ENCODE measurements around a stretch of chr9.

GRCh38 chr9:114643569-114644797 is 13.6 kb downstream of the TEX53 start:
- RRBS: no CpG with 5 or more reads among the region's 7 CpGs

DNA sequence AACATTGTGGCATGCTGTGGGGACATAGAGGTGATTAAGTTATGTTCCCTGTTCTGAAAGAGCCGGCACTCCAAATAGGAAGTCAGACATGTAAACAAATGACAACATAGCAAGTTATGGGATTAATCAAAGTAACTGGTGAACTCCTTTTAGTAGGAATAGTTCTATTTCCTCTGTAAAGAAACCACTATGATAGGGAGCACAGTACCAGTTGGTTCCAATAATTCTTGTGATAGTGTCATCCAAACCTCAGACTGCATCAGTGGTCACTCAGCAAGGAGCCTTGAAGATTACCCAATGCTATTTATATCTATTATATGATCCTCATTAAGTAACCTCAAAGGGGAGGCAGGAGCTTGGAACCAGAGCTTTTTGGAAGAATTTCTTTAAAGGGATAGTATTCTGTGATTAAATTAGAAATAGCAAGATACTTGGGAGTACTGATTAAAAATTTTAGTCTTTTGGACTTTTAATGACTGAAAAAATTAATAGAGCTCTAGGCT is 93.9 kb upstream of the TNC start:
- RRBS: no CpG with 5 or more reads among the region's 1 CpG

- RRBS: no CpG with 5 or more reads among the region's 1 CpG
Measured at GRCh38 chr9:115939432-115939790, 214.2 kb upstream of the PAPPA start.

- RRBS: no CpG with 5 or more reads among the region's 25 CpGs
Measured at GRCh38 chr9:116153981-116154275, 337 bp downstream of the PAPPA start.

GRCh38 chr9:116395258-116395768 is 241.7 kb downstream of the PAPPA start:
- RRBS: no CpG with 5 or more reads among the region's 5 CpGs

DNA sequence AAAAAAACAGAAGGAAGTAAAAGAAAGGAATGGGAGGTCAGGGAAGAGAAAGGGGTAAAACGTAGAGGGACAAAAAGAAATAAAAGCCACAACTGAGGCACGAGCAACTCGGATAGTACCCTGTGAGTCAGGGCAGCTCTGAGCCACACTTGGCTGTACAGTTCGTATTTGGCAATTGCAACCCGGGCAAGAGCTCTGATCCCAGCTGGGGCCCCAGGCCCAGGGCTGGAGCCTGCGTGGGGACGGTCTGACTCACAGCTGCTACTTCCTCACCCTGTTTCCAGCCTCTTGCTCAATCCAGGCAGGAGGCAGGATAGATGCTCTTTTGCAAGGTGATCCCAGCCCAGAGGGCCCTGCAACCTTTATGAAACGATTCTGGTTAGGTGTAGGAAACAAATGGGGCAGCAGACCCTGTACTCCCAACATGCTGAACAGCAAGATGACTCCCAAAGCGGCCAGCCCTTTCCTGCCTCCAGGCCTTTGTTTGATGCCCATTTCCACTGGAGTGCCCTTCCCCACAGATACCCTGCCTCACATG is 137.8 kb upstream of the TRIM32 start:
- RRBS: no CpG with 5 or more reads among the region's 9 CpGs

- RRBS: no CpG with 5 or more reads among the region's 6 CpGs
Measured at GRCh38 chr9:116566914-116567774, 120.0 kb upstream of the TRIM32 start.

DNA sequence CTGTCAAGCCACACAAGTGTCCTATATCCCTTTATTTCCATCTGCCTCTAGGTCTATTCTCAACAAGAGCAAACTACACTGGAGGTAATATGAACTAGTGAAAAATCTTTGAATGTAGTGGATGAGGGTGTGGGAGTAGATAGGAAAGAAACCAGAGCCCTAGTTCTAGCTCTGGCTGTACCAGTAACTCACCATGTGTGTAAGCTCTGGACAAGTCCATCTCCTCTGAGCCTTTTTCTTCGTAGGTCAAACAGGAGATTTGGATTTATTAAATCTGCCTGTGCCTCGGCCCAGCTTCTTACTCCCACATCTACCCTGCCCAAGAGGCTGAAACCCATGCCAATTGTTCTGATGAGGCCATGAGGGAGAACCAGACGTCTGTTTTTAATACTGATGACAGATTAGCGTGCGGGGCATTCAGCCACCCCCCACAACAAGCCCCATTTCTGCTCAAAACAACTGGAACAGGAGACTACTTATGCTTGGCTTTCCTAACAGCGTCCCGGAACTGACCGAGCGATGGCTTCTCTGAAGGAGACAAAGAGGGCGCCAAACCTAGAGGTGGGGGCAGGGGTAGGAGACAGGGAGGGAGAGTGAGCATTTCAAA is 81.3 kb upstream of the TRIM32 start:
- RRBS: no CpG with 5 or more reads among the region's 10 CpGs

- RRBS: 86% methylated on average over 3 of the region's 32 CpGs
Measured at GRCh38 chr9:117413094-117413612, 1.7 kb downstream of the ASTN2 start.

DNA sequence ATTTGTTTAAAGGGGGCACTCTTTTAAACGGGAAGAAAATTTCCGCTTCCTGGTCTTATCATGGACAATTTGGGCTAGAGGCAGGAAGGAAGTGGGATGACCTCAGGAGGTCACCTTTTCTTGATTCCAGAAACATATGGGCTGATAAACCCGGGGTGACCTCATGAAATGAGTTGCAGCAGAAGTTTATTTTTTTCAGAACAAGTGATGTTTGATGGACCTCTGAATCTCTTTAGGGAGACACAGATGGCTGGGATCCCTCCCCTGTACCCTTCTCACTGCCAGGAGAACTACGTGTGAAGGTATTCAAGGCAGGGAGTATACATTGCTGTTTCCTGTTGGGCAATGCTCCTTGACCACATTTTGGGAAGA is 11.3 kb downstream of the TLR4 start:
- RRBS: no CpG with 5 or more reads among the region's 4 CpGs

- RRBS: no CpG with 5 or more reads among the region's 12 CpGs
Measured at GRCh38 chr9:120390609-120391184, 189.3 kb downstream of the CDK5RAP2 start.

DNA sequence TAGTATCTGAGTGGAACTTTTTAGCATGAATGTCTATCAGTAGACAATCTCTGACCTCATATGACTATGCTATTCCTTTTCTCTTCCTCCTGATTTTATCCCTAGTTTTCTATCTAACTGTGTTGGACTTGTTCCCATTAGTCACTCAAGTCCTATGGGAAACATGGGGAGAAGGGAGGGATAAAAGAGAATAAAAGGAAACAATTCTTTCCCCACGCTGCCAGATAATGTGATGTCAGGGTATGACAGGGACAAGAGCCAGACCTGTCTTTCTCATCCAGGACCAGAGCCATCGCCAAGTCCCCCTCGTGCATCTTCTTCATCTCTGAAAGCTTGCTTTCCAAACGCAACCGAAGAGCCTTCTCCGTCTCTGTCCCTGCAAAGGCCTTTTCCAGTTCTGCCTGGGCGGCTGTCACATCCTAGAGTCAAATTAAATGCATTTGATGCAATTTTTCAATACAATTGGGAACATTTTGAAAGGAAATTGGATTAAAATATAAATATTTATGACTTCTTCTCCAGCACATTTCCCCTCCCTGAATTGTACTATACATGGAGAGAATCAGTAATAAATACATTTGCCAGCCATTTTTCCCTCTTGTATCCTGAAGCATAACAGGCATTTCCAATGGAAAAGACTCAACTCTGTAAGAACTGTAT is 43.7 kb downstream of the CDK5RAP2 start:
- RRBS: no CpG with 5 or more reads among the region's 7 CpGs

- RRBS: no CpG with 5 or more reads among the region's 7 CpGs
Measured at GRCh38 chr9:120563073-120563612, 16.8 kb downstream of the CDK5RAP2 start.

- RRBS: no CpG with 5 or more reads among the region's 5 CpGs
Measured at GRCh38 chr9:120571697-120572424, 8.1 kb downstream of the CDK5RAP2 start.

DNA sequence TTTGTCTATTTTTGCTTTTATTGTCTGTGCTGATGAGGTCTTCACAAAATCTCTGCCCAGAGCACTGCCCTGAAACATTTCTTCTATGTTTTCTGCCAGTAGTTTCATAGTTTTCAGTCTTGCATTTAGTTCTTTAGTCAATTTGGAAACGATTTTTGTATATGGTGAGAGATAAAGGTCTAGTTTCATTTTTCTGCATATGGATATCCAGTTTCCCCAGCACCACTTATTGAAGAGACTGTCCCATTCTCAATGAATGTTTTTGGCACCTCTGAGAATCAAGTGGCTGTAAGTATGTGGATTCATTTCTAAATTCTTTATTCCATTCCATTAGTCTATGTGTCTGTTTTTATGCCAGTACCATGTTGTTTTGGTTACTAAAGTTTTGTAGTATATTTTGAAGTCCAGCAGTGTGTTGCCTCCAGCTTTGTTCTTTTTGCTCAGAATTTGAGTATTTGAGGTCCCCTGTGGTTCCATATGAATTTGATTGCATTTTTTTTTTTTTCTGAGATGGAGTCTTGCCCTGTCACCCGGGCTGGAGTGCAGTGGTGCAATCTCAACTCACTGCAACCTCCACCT is 51.1 kb upstream of the CDK5RAP2 start:
- RRBS: no CpG with 5 or more reads among the region's 2 CpGs

DNA sequence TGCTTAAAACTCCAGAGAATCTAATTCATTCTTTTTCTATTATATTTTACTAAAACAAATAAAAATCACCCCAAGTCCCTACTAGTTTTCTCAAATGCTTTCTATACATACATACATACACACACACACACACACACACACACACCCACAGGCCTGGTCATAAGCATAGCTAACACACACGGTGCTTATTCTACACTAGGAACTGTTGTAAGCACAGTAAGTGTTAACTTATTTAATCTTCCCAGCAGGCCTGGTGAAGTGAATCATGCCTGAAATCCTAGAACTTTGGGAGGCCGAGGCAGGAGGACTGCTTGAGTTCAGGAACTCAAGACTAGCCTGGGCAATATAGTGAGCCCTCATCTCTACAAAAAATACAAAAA is 2.6 kb downstream of the MEGF9 start:
- RRBS: no CpG with 5 or more reads among the region's 2 CpGs

DNA sequence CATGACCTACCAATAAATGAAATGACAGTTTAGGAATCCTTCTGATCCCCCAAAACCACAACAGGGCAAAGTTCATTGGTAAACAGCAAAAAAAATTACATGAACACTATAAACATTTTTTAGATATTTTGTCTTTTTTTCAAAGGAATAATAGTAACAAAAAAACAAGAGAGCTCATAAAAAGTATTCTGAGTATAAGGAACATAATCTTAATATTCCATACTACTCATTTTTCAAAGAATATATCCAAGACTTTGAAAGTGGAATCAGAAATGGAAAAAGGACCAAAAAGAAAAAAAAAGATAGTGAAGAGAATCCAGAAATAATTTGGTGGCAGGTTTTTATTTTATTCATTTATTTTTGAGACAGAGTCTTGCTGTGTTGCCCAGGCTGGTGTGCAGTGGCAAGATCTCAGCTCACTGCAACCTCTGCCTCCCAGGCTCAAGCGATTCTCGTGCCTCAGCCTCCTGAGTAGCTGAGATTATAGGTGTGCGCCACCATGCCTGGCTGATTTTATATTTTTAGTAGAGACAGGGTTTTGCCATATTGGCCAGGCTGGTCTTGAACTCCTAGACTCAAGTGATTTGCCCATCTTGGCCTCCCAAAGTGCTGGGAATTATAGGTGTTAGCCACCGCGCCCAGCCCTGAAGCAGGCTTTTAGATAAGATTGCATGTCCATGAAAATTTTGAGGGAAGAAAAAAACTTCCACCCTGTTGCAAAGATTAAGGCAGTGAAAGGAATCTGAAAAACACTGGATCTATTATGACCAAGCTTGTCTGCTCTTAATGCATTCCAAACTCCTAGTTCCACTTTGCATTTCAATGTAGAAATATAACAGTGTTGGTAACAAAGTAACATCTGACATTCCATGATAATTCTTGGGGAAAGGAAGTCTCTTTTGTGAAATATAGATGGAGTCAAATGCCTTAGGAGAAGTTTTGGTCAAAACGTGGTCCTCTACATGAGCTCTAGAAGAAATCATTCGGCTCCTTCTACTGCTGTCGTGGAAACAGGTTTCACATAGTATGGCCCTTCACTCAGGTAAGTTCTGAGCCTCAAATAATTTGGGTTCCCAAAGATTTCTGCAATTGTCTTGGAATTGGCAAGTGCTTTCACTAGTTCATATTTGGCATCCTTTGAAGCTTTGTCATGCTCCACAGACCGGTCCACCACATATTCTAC is 24.1 kb downstream of the B3GALT9 start:
- RRBS: no CpG with 5 or more reads among the region's 9 CpGs

GRCh38 chr9:120892591-120893236 is 15.7 kb upstream of the PHF19 start:
- RRBS: no CpG with 5 or more reads among the region's 4 CpGs

GRCh38 chr9:120905026-120905719 is 21.4 kb downstream of the TRAF1 start:
- RRBS: no CpG with 5 or more reads among the region's 14 CpGs

GRCh38 chr9:120909981-120910507 is 16.6 kb downstream of the TRAF1 start:
- RRBS: no CpG with 5 or more reads among the region's 7 CpGs

All from CMK (cell line).